Gallbladder (tissue), 1 donor: ENCODE results near the genes CLEC2D, CLEC1A, KLRK1, TAS2R9 and TAS2R20.

- PRO-cap, result no peak
These were observed 43.3 kb downstream of the A2M start for GRCh38 chr12:9072160-9073092.

DNA sequence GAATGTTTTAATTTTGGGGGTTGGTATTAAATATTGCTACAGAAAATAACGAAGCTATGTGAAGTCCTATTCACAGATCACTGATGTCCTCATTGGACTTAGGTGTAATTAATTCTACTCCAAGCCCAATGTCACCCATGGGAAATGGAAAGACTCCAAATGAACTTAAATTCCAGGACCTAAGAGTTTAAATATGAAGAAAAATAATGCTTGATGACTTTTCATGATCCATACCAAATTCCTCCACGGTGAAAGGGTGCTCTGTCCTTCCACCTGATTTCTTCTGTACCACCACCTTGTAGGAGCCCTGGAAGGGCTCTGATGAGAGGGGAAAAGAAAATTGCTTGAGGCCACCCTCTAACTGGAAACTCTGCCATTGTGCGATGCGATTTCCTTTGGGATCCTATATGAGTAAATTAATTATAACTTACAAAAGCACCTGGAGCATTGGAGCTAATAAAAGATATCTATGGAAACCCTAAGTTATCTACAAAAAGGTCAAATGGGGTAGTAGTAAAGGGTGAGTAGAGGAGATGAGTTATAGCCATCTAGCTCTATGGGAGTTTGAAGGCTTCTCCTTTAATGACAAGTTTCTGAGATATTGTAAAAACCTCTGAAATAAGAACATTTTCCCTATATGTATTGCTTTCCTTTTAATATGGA is 6.0 kb downstream of the A2M start:
- PRO-cap, result no peak

- PRO-cap, result no peak
These were observed 198.1 kb upstream of the PZP start for GRCh38 chr12:9406159-9406773.

DNA sequence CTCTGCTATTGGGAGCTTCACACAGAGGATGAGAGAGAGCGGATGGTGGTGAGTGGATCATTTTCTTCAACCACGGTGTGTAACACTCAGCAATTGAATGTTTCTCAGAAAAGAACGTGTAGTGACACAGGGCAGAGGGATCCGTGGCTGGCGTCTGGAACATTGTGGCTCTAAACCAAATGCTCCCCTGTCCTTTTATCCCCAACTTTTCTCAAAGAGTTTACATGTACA is 26.5 kb upstream of the CLEC2D start:
- PRO-cap, result no peak

GRCh38 chr12:9669421-9669898 is at the start of gene CLEC2D:
TSS of gene CLEC2D (plus strand) at chr12:9669713.
- PRO-cap, result unidirectional peak, plus-strand start at chr12:9669717

GRCh38 chr12:9707455-9707706 is 37.9 kb downstream of the CLEC2D start:
- PRO-cap, result no peak

DNA sequence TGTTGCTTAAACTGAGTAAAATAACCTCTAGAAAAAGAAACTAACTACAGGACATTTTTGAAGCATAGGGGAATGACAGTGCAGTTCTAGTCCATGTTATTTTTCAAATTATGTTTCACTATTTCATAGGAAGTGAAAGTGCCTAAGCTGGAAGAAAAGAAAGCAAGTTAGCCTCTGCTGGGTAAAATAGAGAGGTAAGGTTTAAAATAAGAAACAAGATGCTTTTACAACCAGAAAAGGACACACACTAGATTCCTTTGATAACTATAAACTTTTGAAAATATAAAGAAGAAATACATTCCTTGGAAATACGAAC is 28.9 kb downstream of the CD69 start:
- PRO-cap, result no peak

GRCh38 chr12:9753156-9754170 is 7.2 kb downstream of the CD69 start:
- PRO-cap, result no peak

DNA sequence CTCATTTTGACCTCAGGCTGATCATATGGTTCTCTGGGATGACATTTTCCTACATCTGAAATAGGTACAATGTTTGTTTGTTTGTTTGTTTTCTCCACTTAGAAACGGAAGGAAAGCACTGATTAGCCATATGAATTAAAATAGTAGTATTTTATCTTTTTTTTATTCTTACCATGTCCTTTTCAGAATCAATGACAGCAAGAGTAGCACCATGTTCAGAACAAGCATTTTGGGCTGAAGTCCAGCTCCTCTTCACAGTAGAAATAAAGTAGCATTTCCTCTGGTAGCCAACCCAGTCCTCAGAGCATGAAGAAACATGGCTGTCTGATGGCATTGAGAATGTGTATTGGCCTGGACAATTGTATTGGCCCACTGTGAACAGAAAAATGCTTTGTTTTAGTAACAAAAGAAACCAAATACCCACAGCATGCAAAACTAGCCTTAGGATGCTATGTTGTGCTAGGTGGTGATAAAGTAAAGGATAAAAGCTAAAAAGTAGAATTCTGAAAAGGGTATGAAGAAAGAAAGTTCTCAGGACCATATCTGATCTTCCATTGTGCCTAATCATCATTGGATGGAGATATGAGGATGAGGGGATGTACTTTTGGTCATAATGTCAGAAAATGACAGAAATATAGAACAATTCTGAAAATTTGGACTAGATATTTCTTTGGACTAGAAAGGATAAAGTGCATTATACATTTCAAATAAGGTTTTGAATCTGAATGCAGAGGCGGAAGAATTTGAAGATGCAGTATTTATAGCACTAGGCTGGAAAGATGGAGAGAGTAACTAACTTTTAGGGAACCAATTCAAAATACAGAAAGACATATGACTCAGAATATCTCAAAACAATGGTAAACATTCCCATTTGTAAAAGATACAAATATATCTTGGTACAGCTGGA is 5.6 kb downstream of the CD69 start:
- PRO-cap, result no peak

DNA sequence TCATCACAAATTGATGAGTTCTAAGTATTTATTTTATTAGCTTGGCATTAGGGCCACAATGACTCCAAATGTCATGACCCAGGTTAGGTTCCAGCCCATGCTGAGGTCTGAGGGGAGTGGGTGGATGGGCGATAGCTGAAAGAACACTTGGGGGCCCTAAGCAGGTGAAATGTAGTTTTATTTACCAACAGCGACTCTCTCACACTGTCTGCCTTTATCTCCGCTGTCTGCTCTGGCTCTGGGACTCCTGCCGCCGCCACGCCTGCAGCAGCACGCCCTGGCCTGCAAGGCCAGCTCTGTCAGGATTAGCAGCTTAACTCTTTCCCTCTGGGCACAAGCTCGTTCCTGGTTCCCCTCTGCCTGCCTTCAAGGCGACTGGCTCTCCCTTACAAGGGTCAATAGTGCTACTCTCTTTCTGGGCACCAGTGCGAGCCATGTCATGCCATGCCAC is 3.5 kb upstream of the CLEC2B start:
- PRO-cap, result no peak

GRCh38 chr12:10098669-10099247 is at the start of gene CLEC1A:
TSS of gene CLEC1A (minus strand) at chr12:10098985.
- PRO-cap, result unidirectional peak, minus-strand start at chr12:10098985

GRCh38 chr12:10189780-10190146 is 10.9 kb downstream of the TMEM52B start:
- PRO-cap, result no peak

- PRO-cap, result no peak
These were observed 7.8 kb downstream of the GABARAPL1 start for GRCh38 chr12:10220344-10221022.

DNA sequence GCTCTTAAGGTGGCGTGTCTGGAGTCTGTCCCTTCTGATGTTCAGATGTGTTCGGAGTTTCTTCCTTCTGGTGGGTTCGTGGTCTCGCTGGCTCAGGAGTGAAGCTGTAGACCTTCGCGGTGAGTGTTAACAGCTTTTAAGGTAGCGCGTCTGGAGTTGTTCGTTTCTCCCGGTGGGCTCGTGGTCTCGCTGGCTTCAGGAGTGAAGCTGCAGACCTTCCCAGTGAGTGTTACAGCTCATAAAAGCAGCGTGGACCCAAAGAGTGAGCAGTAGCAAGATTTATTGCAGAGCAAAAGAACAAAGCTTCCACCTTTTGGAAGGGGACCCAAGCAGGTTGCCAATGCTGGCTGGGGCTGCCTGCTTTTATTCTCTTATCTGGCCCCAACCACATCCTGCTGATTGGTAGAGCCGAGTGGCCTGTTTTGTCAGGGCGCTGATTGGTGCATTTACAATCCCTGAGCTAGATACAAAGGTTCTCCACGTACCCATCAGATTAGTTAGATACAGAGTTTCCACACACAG is 12.0 kb downstream of the GABARAPL1 start:
- PRO-cap, result no peak

GRCh38 chr12:10389758-10390433 is at the start of gene KLRK1:
TSS of gene KLRK1 (minus strand) at chr12:10390041.
- PRO-cap, result unidirectional peak, minus-strand start at chr12:10390041

DNA sequence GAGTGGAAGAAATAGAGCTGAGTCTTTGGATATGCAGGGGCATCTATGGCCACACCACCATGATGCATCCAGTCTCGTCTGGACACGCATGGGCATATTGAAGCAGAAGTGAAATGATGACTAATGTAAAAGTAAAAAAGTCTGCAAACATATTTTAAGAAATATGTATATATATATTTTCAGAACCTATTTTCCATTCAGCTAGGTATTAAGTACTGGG is 2.9 kb upstream of the KLRK1 start:
- PRO-cap, result no peak

DNA sequence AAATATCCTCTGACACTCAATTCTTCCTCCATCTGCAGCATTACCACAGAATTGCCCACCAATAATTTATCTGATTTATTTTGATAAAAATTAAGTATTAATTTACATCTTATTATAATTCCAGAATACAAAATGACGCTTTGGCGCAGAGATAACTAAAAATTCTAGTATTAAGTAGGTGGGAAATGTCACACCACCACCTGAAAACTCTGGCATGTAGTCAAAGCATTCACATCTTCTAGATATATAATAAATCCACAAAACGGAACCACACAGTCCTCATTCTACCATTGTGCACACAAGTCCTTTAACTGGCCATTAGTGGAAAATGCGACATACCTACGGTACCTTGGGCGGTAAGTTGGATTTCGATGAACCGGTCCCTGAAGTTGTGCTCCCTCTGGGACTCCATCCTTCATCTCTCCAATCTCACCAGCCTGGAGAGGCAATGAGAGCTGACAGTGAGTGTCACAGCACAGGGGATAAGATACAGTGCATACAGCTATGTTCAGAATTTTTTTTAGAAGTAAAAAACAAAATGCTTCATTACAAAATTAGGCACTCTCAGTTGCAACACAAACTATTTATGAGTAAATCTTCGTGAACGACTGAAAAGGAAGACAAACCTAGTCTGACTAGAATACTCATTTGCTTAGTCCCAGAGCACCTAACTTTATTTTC is 19.3 kb downstream of the YBX3 start:
- PRO-cap, result no peak

DNA sequence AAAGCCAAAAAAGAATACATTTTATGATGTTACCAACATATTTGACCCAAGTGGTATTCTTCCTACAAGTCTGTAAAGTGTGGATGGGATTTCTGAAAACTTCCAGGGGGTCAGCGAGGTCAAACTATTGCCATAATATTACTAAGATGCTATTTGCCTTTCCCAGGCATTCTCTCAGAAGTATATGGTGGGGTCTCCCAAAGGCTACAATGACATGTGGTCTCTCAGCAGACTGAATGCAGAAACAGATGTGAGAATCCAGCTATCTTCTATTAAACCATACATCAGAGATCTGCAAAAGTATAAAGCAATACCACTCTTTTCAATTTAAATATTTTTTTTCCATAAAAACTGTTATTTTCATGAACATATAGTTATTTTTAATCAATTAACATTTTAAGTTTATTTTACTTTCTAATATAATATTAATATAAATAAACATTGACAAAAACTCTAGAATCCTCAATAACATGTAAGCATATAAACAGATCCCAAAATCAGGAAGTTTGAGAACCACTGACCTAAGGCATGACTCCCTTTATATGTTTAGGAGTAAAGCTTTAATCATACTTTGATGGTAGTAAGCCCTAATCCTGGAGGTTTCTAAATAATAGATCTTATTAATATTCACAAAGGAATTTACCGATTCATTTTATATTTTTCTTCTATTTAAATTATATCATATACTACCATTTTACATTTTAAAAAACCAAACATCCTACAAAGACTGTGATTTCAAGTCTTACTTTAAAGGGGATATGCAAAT is 12.4 kb downstream of the YBX3 start:
- PRO-cap, result no peak

DNA sequence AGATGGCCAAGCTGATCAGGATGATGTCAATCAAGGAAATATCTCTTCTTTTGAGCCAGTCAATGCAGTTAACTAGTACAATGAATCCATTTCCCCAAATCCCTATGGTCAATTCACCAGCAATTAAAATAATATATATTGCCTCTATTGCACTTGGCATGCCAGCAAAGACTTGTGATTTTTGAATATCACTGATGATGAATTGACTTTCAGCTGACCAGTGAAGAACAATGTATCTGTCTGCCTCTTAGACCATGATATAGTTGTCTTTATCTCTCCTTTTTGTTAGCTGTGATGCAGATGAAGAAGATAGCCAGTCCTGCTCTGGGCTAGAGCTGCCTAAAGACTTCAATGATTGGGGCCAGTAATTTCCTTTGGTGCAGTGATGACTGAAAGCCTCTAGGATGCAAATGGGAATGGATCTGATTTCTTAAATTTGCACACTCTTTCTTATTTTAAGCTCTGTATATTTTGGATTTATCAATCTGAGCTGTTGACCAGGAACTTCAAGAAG is at the start of gene TAS2R9:
TSS of gene TAS2R9 (minus strand) at position 253 of the 514 bp plus-strand sequence.
- PRO-cap, result no peak

DNA sequence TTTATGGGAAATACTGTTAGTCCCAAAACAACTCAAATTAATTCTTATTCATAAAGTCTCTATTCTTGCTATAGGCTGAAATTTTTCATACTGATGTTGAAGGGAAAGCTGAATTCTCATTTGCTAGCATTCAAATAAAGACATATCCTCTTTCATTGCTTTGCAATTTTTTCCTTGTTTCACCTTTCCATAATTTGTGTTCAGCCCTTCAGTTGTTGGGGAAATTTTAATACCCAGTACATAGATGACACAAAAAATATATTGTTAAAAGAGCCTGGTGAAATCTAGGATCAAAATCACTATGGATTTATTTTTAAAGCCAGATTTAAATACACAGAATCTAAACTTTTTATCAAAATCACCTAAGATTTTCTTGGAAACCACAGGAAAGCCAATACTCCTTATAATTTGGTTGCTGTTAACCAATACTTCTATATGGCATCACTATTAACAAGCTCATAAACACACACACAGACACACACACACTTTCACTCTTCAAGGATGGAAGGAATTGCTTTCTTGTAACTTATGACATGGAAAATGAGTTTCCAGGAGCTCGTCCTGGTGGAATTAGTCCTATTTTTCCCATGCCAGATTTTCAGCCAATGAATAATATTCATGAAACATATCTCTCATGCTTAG is at the start of gene TAS2R20:
TSS of gene TAS2R20 (minus strand) at position 237 of the 642 bp plus-strand sequence.
- PRO-cap, result no peak